Mesothelial cell of epicardium (in vitro differentiated cells): ENCODE results near the genes TAOK2 and ZNF764.

- PRO-cap: no peak
Observed at GRCh38 chr16:29943897-29944514, 17.9 kb upstream of the TMEM219 start.

DNA sequence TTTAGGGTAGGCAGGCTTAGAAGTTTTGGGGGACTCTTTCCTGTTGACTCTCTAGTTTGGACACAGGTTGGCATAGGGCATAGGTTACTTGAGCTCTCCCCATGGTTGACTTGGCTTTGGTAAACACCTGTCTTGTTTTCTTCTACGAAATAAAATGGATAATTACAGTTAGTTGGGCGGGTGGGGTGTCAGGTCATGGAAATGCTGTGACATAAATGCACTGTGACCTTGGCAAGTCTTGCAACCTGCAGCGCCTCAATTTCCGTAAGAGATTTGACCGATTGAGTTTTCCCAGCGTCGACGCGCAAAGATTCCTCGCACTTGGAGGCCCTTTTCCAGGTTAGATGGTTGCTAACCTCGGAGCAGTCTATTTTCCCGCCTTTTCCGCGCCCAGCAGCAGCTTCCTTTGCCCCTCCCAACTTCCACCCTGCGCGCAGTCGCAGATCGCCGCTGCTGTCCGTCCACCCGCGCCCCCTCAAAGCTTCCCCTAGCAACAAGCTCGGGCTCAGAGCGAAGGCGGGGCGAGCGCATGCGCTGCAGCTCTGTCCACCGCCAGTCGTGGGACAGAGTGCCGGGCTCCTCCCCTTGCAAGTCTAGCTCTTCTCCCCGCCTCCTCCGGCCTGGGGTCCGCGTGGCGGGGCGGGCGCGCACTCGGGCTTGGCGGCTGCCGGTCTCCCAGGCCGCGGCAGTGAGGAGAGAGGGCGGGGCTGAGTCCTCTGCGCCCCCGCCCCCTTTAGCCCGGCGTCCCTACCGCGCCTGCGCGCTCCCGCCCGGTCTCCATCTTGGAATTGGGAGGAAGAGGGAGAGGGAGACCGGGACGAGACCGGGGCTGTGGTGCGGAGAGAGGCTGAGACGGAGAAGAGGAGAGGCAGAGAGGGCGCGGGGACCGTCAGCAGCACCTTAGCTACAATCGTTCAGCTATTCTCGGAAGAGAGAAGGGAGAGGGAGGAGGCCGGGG is at the start of gene TAOK2:
Gene TAOK2 (plus strand): TSS at position 776 of the 958 bp plus-strand sequence.
- PRO-cap: unidirectional peak, plus-strand start at position 780 of the sequence

- PRO-cap: no peak
Observed at GRCh38 chr16:29974051-29975210, 763 bp downstream of the TAOK2 start.

GRCh38 chr16:29994015-29994740 is 1.2 kb downstream of the HIRIP3 start:
- PRO-cap: no peak

DNA sequence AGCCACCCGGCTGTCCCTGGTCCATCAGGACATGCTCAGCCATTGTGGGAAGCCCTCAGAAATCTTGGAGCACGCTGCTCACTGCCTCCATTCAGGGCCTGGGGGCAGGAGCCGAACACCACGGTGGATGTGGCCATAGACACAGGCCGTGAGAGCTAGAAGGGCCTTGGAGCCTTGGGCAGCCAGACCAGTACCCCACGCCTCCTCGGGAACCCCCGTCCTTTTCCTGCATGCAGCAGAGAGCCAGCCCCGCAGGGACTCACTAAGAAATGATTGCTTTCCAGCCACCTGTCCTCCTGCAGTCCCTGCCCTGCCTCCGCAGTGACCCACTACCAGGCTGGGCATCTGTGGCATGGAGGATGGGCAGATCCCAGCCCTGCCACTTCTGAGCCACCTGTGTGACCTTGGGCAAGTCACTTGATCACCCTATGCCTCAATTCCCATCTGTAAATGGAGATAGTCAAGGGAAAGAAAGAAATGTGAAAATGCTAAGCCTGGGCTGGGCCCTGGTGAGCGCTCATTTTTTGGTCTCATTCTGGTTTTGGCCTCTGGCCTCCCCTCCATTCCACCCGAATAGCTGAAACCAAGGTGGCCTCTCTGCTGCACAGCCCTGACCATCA is 3.2 kb downstream of the DOC2A start:
- PRO-cap: no peak

- PRO-cap: no peak
Observed at GRCh38 chr16:30115146-30115762, 1.9 kb upstream of the GDPD3 start.

GRCh38 chr16:30117636-30118816 is 4.7 kb upstream of the GDPD3 start:
- PRO-cap: no peak

GRCh38 chr16:30334655-30335625 is 20.2 kb downstream of the CD2BP2 start:
- PRO-cap: unidirectional peak, minus-strand start at chr16:30335301; unidirectional peak, minus-strand start at chr16:30335419

DNA sequence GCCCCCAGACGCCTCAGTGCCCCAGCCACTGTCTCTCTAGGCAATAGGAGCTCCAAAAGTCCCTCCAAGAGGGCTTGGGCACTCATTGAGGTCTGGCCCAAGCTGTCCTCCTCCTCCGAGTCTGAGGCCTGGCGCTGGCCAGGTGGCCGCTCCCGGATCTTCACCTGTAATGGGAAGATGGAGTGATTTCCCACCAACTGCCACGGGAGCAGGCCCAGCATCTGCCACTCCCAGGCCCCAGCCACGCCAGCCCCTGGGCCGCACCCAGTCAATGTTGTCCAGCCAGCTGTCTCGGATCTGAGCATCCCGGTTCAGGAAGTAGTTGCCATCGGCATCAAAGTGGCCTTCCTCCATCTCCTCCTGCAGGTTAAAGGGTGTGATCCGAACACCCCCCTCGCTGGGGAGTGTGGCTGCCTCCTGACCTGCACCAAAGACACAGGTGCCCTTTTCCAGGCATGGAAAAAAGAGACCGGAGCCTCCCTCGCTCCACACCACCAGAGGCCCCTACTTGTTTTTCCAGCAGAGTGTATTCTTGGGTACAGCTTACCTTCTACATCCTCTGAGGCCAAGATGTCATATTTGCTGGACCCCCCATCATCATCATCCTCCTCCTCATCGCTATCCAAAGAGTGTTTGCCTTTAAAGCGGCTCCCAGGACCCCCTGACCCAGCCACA is 1.3 kb downstream of the CD2BP2 start:
- PRO-cap: no peak

GRCh38 chr16:30357098-30357981 is 2.2 kb upstream of the CD2BP2 start:
- PRO-cap: no peak

DNA sequence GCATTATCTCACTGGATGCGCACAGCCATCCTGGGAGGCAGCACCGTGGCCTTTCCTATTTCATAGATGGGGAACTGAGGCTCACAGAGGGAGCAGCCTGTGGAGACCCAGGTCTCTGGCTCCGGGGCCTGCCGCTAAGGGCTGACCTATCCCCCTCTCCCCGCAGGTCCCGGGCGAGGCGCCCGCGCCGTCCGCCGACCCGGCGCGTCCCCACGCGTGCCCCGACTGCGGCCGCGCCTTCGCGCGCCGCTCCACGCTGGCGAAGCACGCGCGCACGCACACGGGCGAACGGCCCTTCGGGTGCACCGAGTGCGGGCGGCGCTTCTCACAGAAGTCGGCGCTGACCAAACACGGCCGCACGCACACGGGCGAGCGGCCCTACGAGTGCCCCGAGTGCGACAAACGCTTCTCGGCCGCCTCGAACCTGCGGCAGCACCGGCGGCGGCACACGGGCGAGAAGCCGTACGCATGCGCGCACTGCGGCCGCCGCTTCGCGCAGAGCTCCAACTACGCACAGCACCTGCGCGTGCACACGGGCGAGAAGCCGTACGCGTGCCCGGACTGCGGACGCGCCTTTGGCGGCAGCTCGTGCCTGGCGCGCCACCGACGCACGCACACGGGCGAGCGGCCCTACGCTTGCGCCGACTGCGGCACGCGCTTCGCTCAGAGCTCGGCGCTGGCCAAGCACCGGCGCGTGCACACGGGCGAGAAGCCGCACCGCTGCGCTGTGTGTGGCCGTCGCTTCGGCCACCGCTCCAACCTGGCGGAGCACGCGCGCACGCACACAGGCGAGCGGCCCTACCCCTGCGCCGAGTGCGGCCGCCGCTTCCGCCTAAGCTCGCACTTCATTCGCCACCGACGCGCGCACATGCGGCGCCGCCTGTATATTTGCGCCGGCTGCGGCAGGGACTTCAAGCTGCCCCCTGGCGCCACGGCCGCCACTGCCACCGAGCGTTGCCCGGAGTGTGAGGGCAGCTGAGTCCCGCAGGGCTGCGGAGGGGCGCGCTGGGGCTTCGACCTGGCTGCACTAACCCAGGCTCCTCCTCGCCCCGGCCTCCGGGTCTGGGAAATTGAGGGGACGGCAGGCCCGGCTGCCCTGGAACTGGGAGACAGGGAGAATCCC is 10.3 kb downstream of the ZNF771 start:
- PRO-cap: no peak

DNA sequence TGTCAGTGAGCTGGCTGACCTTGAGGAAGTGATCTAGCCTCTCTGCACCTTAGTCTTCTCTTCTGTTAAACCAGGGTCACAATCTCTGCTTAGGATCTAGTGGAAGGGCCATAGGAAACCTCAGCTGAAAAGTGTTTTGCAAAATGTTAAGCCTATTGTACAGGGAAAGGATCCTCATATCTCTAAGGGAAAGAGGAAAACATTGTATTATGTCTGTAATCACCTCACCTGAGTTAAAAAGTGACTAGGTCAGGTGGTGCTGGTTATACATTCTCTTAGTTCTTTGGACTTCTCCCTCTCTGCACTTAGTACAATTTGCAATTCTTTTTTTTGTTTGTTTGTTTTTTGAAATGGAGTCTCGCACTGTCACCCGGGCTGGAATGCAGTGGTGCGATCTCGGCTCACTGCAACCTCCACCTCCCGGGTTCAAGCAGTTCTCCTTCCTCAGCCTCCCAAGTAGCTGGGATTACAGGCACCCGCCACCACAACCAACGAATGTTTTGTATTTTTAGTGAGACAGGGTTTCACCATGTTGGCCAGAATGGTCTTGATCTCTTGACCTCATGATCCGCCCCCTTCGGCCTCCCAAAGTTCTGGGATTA is 2.0 kb upstream of the SEPHS2 start:
- PRO-cap: no peak

DNA sequence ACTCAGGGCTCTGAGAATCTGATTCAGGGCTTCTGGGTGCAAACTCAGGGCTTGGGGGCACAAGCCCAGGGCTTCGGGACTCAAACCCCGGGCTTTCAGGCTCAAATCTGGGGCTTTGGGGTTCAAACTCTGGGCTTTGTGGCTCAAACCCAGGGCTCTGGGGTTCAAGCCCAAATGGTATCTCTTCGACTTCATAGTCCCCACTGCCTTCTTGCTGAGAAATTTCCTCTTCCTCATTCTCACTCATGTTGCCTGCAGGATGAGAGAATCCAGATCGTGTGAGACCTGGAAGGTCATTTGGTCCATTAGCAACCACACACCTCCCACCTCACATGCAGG is 597 bp downstream of the ZNF768 start:
- PRO-cap: no peak

DNA sequence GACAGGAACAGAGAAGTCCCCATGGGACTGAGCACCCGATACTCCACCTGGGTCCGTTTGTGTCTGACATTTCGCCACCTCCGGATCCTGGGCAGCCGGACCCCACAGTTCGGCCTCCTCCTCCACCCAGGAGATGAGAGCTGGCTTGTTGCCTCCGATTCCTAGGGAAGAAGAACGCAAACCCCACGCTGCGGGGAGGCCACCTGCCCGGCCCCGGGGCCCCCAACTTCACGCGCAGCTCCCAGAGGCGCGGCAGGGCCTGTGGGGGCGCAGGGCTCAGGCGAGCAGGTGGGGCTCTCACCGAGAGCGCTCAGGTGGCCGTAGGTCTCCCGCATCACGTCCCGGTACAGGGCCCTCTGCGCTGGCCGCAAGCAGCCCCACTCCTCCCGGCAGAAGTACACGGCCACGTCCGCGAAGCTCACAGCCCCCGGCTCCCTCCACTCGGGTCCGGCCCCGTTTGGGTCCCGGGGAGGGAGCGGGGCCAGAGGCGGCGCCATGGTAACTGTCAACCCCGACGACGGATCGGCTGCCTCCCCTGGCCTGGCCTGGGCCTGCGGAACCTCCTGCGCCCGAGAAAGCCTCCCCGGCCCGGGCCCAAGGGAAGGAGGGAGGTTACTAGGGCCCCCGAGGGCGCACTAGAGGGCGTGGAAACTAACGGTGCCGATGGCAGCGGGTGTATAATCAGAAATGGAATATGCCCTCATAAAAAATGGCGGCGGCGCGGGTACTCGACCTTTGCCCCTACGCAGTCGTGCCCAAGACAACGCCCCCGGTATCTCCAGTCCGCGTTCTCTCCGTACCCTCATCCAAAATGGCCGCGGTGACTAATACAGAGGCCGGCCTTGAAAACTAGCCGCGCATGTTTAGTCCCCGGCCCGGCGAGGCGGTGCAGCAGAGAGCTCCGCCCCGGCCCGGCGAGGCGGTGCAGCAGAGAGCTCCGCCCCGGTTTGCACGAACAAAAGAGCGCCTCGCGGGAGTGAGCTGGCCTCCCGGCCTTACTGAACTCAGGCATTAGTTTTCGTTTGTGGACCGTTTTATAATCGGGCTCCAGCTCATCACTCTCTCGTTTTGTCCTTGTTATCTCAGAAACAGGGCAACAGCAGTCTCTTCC is at the start of gene ZNF764:
Gene ZNF764 (minus strand): TSS at position 689 of the 1,111 bp plus-strand sequence.
- PRO-cap: bidirectional peak, plus-strand start at position 952 of the sequence, minus-strand start at position 817 of the sequence

GRCh38 chr16:30603573-30604849 is 6.2 kb downstream of the ZNF689 start:
- PRO-cap: no peak

DNA sequence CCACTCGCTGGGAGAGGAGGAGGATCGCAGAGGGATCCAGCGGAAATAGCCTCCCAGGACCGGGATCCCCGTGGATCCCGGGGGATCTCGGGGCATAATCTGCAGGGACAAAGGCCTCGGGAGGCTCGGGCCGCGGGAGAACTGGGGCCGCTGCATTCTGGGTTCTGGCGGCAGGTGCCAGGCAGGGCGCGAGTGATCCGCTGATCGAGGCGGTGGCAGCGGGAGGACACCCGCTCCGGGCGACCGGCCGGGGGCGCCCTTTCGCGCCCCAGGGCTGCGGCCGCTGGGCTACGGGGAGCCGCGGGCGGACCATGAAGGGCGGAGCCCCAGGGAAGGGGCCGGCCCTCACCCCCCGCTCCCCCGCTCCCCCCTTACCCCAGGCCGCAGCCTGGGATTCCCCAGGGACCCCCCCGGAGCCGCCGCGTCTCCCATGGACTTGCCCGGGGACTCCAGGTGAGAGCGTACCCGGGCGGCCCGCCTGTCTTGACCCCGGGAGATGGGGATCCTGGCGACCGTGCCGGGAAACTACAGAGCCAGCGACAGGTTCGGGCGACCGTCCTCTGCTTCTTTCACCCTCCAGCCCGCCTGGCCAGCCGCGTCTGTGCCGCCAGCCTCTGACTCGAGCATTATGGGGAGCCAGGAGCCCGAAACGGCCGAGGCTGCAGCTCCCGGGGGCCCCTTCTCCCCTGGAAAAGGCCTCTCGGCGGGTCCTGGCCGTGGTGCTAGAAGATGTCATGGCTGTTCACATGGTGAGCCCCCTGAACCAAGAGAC is 642 bp downstream of the PRR14 start:
- PRO-cap: no peak

DNA sequence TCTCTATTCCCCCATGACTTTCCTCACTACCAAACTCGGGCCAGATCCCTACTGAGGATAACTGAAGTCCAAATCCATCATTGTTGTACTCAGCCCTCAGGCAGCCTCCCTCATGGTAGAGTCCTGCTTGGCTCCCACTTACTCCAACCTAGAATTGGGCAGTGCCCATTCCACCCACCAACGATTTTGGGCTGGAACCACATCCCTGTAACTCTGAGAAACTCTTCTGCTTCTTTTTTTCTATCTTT is 1.2 kb downstream of the PRR14 start:
- PRO-cap: no peak

GRCh38 chr16:30654530-30655458 is 3.4 kb upstream of the FBRS start:
- PRO-cap: no peak

DNA sequence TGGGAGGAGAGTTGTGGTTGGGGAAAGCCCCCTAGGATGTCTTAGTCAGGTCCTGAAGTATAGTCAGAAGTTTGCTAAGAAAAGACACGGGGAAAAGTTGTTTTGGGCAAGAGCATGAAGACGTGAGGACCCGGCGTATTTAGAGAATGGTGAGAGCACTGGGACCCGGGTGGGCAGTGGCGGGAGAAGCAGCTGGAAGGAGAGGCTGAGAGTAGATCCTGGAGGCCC is 2.6 kb downstream of the FBRS start:
- PRO-cap: no peak

DNA sequence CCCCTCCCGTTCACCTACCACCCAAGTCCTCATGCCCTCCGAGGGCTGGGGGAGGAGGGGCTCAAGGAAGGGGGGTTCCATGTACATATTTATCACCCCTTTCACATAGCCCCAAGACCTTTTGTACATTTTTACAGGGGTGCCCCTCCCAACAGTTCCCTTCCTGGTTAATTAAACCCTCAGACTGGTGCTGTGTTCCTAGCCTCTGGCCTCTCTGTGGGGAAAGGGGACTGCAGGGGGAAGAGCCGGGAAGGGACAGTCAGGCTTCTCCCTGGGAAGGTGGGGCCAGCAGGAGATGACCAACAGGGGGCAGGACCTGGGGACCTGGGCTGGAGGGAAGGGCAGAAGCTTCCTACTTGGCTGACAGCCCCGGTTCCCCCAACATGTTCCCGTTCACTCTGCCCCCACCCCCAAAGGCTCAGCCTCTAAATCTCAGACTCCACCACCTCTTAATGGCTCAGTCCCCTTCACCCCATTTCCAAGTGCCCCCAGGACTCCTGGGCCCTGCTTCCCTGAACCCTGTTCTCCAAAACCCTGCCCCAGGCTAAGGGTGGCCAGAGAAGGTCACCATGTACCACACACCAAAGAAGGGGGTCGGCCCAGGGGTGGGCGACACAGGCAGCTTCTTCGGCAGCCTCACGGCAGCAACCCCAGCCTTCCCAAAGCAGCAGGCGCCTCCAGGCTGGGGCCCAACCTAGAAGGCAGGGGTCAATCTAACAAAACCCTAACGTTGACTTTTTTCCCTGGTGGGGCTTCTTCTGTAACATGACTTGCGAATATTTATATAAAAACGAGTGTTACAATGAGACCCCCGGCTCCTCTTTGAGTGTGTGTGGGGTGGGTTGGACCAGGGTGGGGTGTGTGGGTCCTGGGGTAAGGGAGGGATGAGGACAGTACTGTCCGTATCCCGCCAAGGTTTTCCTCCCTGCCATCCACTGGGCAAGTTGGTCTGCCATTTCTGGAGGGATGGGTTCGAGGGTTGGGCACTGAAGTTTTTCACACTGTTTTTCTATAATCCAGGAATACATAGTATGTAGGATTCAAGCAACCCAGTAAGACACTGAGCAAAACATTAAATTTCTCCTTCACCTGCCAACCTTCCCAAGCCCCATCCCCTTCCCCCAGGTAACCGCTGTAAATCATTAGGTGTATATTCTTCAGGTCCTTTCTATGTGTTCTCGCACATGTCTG is 12.2 kb downstream of the FBRS start:
- PRO-cap: no peak